HEK293 (cell line): ENCODE results near the genes IFITM1, IRF7 and CD151.

DNA sequence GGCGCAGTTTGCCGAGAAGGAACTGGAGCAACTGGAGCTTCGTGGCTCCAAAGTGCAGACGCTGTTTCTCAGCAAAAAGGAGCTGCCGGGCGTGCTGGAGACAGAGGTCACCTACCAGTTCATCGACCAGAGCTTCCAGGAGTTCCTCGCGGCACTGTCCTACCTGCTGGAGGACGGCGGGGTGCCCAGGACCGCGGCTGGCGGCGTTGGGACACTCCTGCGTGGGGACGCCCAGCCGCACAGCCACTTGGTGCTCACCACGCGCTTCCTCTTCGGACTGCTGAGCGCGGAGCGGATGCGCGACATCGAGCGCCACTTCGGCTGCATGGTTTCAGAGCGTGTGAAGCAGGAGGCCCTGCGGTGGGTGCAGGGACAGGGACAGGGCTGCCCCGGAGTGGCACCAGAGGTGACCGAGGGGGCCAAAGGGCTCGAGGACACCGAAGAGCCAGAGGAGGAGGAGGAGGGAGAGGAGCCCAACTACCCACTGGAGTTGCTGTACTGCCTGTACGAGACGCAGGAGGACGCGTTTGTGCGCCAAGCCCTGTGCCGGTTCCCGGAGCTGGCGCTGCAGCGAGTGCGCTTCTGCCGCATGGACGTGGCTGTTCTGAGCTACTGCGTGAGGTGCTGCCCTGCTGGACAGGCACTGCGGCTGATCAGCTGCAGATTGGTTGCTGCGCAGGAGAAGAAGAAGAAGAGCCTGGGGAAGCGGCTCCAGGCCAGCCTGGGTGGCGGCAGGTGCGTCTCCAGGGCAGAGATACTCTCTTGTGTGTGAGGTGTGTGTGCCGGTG is 3.1 kb downstream of the NLRP6 start:
- PRO-cap = no peak
- RRBS, 2 experiments = no CpG with 5 or more reads among the region's 54 CpGs

DNA sequence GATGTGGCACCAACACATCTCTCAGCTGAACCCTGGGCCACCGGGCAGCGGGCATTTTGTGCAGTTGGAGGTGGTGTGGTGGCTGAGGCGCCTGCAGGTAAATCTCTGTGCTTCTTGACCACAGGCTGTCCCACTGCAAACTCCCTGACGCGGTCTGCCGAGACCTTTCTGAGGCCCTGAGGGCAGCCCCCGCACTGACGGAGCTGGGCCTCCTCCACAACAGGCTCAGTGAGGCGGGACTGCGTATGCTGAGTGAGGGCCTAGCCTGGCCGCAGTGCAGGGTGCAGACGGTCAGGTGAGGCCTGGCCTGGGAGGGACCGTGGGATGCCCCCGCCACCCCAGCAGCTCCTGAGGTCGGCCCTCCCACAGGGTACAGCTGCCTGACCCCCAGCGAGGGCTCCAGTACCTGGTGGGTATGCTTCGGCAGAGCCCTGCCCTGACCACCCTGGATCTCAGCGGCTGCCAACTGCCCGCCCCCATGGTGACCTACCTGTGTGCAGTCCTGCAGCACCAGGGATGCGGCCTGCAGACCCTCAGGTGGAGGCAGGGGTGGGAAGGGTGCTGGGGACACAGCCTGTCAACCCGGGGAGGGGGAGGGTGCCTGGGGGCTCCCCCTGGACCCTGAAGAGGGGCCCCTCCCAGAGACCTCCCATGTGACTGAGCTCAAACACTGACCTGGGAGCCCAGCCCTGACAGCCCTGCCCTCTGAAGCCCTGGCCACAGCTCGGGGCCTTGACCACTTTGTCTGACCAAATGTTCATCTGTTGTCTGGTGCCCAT is 4.6 kb upstream of the PGGHG start:
- PRO-cap = no peak
- RRBS, 2 experiments = 83 to 100% methylated on average over 1 of the region's 22 CpGs

- PRO-cap = bidirectional peak, plus-strand start at chr11:314040, minus-strand start at chr11:313924
- RRBS, 2 experiments = no CpG with 5 or more reads among the region's 20 CpGs
Measured at GRCh38 chr11:313788-314823, at the start of gene IFITM1. Gene IFITM1 (plus strand): TSS chr11:314040.

- PRO-cap = no peak
- RRBS, 2 experiments = no CpG with 5 or more reads among the region's 3 CpGs
Measured at GRCh38 chr11:341376-341747, 20.7 kb upstream of the IFITM3 start.

DNA sequence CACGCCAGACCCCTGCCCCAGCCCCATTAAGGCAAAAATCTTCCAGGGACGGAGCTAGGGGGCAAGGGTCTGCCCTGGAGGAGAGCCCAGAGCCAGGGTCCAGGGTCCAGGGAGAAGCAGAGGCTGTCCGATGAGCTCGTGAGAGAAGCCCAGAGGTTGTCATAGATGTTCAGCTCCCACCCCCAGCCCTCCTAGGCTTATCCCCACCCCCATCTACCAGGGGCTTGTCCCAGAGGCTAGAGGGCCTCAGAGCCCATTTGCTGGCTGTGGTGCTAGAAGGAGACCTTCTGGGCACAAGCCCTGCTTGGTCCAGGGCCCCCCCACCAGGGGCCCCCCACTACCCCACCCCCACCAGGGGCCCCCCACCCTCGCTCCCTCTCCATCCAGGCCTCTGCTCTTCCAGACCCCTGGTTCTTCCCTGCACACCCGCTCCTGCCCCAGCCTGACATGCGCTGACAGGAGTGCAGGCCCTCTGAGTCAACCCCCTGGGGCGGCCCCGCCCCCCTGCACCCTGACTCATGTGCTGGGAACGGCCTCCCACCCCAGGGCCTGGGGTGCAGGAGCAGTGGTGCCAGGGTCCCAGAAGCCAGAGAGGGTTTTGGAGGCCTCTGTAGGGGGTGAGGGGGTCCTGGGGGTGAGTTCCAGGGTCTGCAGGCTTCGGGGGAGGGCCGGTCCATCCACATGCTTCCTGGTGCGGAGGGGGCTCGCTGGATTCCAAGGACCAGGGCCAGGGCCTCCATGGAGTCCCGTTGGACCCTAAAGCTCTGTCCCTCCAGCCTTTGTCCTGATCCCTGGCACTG is 908 bp upstream of the PKP3 start:
- PRO-cap = no peak
- RRBS, 2 experiments = no CpG with 5 or more reads among the region's 15 CpGs

- PRO-cap = no peak
- RRBS, 2 experiments = 6 to 93% methylated on average over 24 to 29 of the region's 107 CpGs
Measured at GRCh38 chr11:416725-417773, 2.2 kb upstream of the SIGIRR start.

- PRO-cap = no peak
- RRBS, 2 experiments = no CpG with 5 or more reads among the region's 20 CpGs
Measured at GRCh38 chr11:445696-446566, 4.1 kb upstream of the ANO9 start.

- PRO-cap = bidirectional peak, plus-strand start at chr11:568809, minus-strand start at chr11:568437
- RRBS, 2 experiments = 2% methylated on average over 70 to 83 of the region's 153 CpGs
Measured at GRCh38 chr11:567955-569105, 7.6 kb downstream of the RASSF7 start.

GRCh38 chr11:573029-573844 is 3.0 kb upstream of the PHRF1 start:
- PRO-cap = bidirectional peak, plus-strand start at chr11:573456, minus-strand start at chr11:573266
- RRBS, 2 experiments = no CpG with 5 or more reads among the region's 18 CpGs

DNA sequence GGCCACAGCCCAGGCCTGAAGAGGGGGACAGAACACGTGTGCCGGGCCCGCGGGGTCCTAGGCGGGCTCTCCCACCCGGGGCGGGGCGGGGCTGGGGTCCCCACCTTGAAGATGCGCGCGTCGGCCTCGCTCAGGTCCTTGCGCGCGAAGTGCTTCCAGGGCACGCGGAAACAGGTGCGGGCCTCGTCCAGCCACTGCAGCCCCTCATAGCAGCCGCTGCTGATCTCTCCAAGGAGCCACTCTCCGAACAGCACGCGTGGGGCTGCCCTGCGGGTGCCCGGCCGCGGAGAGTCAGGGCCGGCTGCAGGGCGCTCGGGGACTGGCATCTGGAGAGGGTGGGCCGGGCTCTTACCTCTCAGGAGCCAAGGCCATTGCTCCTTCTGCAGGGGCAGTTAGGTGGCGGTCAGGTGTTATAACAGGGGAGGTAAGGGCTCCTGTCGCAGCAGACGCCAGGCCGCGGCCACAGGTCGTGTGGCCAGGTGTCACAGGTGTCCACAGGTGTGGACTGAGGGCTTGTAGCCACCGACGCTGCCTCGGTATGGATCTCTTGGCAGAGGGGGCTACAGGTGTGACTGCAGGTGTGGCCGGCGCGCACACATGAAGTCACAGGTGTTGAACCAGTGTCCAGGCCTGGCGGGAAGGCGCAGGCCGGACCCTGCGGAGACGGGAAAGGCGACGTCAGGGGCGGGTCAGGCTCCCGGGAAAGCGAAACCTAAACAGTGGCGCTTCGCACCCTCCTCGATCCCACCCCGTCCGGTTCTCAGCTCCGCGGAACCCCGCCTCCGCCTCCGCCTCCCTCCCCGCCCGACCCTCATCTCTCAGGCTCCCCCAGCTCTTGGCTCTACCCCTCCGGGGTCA is 528 bp downstream of the IRF7 start:
- PRO-cap = no peak
- RRBS, 2 experiments = 18 to 20% methylated on average over 27 of the region's 67 CpGs

GRCh38 chr11:615851-616445 is at the start of gene IRF7:
Gene IRF7 (minus strand): TSS chr11:615950.
- PRO-cap = bidirectional peak, plus-strand start at chr11:616105, minus-strand start at chr11:615950
- RRBS, 2 experiments = 1 to 2% methylated on average over 19 of the region's 42 CpGs

DNA sequence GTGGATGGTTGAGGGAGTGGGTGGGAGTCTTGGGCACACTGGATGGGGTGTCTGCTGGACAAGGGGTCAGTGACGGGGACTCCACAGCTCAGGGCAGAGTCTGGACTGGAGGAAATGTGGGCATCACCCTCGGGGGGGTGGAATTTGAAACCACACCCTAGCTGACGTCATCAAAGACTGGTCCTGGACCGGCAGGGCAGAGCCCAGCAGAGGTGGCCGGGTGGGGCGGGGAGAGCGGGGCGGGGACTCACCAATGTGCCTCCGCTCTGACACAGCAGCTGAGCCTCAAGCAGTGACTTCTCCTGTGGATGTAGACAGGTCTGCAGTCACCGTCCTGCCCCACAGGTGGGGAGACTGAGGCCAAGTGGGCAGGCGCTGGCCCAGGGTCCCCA is 797 bp downstream of the CDHR5 start:
- PRO-cap = no peak
- RRBS, 2 experiments = no CpG with 5 or more reads among the region's 11 CpGs

DNA sequence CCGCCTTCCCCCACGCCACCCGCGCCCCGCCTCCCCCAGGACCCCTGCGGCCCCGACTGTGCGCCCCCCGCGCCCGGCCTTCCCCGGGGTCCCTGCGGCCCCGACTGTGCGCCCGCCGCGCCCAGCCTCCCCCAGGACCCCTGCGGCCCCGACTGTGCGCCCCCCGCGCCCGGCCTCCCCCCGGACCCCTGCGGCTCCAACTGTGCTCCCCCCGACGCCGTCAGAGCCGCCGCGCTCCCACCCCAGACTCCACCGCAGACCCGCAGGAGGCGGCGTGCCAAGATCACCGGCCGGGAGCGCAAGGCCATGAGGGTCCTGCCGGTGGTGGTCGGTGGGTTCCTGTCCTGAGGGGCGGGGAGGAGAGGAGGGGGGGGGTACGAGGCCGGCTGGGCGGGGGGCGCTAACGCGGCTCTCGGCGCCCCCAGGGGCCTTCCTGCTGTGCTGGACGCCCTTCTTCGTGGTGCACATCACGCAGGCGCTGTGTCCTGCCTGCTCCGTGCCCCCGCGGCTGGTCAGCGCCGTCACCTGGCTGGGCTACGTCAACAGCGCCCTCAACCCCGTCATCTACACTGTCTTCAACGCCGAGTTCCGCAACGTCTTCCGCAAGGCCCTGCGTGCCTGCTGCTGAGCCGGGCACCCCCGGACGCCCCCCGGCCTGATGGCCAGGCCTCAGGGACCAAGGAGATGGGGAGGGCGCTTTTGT is 3.1 kb downstream of the DRD4 start:
- PRO-cap = no peak
- RRBS, 2 experiments = 91 to 92% methylated on average over 12 to 15 of the region's 73 CpGs

DNA sequence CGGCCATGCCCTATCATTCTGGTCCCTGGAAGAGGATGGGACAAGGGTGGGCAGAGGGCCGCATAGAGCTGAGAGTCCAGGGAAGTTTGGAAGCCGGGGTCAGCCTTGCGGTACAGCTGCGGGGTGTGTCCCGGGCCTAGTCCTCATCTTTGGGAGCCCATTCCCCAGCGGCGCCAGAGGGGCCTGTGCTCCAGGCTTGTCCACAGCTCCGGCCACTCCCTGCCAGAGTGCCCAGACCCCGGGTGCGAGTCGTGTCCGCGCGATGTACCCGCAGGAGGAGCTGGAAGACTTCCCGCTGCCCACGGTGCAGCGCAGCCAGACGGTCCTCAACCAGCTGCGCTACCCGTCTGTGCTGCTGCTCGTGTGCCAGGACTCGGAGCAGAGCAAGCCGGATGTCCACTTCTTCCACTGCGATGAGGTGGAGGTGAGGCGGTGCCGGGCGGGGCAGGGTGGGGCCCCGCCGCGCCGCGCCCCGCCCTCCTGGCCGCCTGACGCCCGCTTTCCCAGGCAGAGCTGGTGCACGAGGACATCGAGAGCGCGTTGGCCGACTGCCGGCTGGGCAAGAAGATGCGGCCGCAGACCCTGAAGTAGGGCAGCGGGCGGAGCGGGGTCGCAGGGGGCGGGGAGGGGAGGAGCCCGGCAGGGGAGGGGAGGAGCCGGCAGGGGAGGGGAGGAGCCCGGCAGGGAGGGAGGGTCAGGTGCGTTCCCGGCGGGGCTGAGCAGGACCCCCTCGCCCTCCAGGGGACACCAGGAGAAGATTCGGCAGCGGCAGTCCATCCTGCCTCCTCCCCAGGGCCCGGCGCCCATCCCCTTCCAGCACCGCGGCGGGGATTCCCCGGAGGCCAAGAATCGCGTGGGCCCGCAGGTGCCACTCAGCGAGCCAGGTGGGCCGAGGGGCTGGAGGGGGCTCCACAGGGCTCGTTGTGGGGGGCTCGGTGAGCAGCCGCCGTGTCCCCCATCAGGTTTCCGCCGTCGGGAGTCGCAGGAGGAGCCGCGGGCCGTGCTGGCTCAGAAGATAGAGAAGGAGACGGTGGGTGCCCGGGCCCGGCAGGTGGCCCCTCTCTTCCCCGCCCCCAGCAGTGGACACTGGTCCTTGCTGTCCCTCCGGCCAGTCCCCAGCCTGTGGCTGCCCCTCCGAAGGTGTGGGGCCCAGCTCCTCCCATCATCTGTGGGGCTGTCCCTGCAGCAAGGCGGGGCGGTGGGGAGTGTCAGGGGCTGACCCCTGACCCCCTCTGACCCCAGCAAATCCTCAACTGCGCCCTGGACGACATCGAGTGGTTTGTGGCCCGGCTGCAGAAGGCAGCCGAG is 14.7 kb downstream of the EPS8L2 start:
- PRO-cap = no peak
- RRBS, 2 experiments = 79 to 90% methylated on average over 14 to 25 of the region's 95 CpGs

GRCh38 chr11:763985-764200 is 13.4 kb downstream of the GATD1 start:
- PRO-cap = no peak
- RRBS, 2 experiments = no CpG with 5 or more reads among the region's 5 CpGs

DNA sequence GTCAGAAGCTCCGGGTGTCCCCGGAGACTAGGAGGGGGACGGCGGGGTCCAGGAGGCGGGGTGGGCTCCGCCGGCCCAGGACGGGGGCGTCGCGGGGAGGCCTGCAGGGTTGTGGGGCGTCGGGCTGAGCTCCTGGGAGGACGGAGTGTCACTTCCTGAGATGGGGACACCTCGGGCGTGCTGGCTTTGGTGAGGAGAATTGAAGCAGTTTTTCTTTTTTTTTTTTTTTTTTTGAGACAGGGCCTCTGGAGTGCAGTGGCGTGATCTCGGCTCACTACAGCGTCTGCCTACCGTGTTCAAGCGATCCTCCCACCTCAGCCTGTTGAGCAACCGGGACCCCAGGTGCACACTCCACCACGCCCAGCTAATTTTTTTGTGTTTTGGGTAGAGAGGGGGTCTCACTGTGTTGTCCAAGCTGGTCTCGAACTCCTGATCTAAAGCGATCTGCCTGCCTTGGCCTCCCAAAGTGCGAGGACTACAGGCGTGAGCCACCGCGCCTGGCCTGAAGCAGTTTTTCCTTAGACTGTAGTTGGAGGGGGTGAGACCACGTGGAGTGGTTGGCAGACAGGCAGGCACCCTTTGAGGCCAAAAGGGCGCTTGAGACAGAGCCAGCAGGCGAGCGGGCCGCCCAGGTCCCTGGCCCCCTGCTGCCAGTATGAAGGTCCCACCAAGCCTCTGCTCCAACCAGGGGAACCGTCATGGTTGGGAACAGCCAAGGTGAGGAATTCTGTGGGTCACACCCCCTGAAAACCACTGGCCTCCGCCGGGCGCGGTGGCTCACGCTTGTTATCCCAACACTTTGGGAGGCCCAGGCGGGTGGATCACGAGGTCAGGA is 807 bp upstream of the GATD1 start:
- PRO-cap = unidirectional peak, minus-strand start at position 477 of the sequence
- RRBS, 2 experiments = 10 to 19% methylated on average over 6 of the region's 42 CpGs

DNA sequence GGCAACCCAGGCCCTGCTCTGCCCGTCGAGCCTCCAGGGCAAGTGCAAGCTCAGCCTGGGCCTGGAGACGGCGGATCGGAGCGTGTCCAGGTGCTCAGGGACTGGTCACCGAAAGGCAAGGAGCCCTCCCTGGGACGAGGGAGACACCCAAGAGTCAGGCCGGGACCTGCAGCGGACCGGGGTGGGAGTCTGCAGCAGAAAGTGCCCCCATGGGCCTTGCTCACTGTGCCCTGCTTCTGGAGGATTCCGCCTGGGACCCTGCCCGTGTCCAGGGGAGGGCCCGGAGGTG is 5.1 kb upstream of the GATD1 start:
- PRO-cap = no peak
- RRBS, 2 experiments = 95 to 100% methylated on average over 1 to 4 of the region's 14 CpGs

GRCh38 chr11:808469-808940 is 1.3 kb upstream of the RPLP2 start:
- PRO-cap = unidirectional peak, plus-strand start at chr11:808624
- RRBS, 2 experiments = no CpG with 5 or more reads among the region's 16 CpGs

DNA sequence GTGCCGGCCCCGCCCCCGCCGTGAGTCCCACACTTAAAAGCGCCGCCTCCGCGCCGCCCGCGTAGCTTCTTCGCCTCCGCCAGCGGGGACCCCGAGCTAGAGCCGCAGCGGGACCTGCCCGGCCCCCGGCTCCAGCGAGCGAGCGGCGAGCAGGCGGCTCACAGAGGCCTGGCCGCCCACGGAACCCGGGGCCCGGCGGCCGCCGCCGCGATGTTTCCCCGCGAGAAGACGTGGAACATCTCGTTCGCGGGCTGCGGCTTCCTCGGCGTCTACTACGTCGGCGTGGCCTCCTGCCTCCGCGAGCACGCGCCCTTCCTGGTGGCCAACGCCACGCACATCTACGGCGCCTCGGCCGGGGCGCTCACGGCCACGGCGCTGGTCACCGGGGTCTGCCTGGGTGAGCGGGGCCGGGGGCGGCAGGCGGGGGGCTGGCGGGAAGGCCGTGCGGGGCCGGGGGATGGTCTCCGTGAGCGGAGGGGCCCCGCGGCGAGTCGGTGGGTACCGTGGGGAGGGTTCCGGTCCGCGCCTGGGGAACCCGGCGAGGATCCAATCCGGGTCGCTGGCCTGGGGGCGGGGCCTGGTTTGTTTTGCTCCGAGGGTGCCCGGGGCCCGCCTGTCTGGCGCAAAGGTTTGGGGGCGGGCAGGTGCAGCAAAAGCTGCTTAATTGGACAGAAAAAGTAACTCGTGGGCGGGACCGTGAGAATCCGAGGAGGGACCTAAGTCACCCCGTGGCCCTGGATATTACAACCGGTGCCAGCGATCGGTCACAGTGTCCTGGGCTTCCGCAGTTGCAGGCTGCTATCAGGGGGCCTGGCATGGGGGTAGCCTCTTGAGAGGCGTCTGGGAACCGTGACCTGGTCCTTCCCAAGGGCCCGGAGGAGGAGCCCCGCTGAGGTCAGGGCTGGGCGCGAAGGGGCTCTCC is 1.1 kb downstream of the PNPLA2 start:
- PRO-cap = unidirectional peak, plus-strand start at position 64 of the sequence; bidirectional peak, plus-strand start at position 268 of the sequence, minus-strand start at position 227 of the sequence; bidirectional peak, plus-strand start at position 741 of the sequence, minus-strand start at position 551 of the sequence
- RRBS, 2 experiments = 2% methylated on average over 30 of the region's 103 CpGs

GRCh38 chr11:832410-833307 is at the start of gene CD151:
Gene CD151 (plus strand): TSS chr11:832952.
- PRO-cap = bidirectional peak, plus-strand start at chr11:832638, minus-strand start at chr11:832592; bidirectional peak, plus-strand start at chr11:832986, minus-strand start at chr11:832837
- RRBS, 2 experiments = 2% methylated on average over 47 of the region's 92 CpGs